Sigmoid colon (tissue), 4 donors: ENCODE measurements around a stretch of chr3.

- PRO-cap, result no peak
- RAMPAGE, long total RNA, 4 experiments, result no peak in any of the 4 experiments
Measured at GRCh38 chr3:13650533-13650965, 101.6 kb downstream of the FBLN2 start.

GRCh38 chr3:14204451-14205380, 26.1 kb downstream of the LSM3 start:
- PRO-cap, result no peak
- RAMPAGE, long total RNA, 4 experiments, result no peak in any of the 4 experiments

GRCh38 chr3:14358379-14358962, 43.9 kb upstream of the SLC6A6 start:
- PRO-cap, result no peak
- RAMPAGE, long total RNA, 4 experiments, result no peak in any of the 4 experiments

DNA sequence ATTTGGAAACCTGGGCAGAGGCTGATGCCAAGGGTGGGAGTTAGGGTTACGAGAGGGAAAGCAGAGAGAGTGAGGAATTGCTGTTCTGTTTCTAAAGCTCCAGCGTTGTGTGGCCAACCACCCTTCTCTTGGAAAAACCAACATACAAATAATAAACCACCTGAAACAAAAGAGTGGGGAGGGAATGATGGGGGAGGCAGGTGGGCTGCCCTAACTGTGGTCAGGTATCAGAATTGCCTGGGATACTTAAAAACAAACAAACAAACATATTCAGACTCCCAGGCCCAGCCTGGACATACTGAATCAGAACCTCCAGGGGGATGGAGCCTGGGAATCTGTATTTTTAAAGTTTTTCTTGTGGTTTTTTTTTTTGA, 4.3 kb downstream of the SLC6A6 start:
- PRO-cap, result no peak
- RAMPAGE, long total RNA, 4 experiments, result no peak in any of the 4 experiments

DNA sequence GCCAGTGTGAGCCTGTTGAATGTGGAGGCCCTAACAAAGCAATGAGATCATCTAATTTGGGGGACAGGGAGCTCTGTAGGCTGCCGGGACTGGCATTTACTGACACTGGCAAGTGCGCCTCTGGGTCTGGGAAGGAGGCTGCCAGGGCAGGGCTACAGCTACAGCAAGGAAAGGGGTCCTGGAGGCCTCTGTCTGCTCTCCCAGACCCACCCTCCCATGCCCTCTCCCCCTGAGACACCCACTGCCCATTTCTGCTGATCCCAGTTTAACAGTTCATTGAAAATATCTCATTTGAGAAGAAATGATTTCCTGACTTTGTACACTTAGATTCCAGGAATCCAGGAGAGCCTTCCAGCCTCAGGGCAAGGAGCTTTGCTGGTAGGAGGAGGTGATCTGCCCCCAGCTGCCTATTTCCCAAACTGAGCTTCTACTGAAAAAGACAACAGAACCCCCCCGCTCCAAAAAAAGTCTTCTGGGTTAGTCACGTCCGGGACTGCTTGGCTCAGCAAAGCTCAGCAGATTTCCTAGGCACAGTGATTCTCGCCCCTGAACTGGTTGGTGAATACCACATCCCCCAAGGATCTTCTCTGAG, 13.0 kb downstream of the SLC6A6 start:
- PRO-cap, result no peak
- RAMPAGE, long total RNA, 4 experiments, result no peak in any of the 4 experiments

DNA sequence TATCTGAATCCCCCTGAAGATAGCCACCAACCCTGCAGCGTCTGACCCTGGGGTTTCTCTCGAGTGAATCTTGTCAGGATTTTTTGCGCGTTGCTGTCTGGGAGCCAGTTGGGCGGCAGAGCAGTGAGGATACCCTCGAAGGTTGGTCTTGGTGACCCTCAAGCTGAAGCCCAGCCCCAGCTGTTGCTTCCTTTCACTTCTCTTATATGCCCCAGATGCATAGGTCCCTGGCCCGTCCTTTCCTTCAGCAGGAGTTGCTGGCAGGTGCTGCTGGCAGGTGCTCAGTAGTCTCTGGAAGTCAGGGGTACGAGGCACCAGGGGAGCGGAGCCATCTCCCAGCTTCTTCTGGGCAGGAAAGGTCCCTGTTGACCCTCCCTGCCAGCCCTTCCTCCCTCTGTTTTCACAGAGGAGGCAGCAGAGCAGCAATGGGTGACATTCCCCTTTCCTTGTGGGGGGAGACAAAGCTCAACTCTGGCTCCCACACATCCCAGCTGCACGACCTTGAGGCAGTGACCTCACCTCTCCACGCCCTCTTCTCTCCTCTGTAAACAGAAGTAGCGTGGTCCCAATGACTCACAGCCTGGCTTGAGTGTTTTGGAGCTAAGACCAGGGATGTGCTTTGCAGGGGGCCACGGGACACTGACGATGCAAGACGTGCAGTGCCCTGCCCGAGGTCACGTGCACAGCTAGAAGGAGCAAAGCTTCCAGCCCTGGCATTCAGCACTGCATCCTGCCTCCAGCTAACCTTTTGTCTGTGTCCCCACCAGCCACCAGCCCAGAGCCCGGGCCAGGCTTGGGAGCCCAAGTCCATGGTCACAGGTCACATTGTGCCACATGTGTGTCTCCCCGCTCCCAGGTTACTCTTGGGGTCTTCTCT, 49.6 kb downstream of the SLC6A6 start:
- PRO-cap, result no peak
- RAMPAGE, long total RNA, 4 experiments, result no peak in any of the 4 experiments

DNA sequence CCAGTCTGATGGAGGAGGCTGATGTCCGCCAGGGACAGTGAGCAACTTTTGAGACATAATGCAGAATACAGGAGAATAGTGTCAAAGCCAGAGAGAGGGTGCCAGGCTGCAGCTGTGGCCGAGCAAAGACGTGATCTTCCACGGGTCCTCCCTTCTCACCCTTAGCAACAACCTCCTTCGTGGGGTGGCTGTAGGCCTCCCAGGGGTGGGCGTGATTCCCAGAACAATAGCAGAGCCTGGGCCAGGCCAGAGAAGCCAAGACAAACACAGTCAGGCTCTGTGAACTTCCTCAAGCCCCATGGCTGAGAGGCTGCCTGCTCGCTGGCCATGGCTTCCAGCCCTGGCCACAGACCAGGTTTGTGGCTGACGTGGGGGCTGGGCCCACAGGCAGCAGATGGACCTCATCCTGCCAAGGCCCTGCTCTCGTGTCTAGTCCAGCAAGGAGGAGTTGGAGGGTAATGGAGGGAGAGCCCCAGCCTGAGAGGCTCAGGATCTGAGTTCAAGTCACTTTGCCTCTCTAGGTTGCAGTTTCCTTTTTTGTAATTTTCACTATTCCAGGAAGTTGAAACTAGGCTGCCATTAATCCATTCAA, 58.2 kb downstream of the SLC6A6 start:
- PRO-cap, result no peak
- RAMPAGE, long total RNA, 4 experiments, result no peak in any of the 4 experiments

DNA sequence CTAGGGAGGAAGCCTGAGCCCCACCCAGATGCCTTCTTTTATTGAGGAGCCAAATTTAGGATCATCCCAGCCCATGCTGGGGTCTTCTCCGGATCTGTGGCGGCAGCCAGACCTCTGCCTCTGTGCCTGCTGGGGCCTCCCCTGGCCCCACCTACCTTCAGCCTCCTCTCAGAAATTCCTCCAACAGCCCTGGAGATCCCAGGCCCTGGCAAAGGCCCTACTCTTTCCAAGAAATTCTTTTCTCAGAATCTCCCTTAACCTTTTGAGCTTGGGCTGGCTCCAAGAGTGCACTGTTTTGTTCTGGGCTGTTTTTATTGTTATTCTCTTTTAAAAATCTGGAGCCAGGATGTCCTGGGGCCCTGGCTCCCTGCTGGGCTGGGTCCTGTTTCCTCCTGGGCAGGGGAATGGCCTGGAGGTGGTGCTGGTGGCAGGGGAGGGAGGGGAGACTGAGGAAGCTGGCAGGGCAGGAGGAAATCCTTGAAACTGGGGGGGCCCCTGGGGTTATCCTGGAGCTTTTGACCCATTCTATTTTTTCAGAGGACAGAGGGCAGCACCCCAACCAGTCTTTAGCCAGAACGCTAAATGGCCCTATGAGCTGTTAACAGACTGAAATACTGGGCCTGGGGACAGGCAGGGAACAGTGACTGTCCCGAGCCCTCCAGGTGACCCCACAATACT, 57.7 kb downstream of the GRIP2 start:
- PRO-cap, result no peak
- RAMPAGE, long total RNA, 4 experiments, result no peak in any of the 4 experiments

DNA sequence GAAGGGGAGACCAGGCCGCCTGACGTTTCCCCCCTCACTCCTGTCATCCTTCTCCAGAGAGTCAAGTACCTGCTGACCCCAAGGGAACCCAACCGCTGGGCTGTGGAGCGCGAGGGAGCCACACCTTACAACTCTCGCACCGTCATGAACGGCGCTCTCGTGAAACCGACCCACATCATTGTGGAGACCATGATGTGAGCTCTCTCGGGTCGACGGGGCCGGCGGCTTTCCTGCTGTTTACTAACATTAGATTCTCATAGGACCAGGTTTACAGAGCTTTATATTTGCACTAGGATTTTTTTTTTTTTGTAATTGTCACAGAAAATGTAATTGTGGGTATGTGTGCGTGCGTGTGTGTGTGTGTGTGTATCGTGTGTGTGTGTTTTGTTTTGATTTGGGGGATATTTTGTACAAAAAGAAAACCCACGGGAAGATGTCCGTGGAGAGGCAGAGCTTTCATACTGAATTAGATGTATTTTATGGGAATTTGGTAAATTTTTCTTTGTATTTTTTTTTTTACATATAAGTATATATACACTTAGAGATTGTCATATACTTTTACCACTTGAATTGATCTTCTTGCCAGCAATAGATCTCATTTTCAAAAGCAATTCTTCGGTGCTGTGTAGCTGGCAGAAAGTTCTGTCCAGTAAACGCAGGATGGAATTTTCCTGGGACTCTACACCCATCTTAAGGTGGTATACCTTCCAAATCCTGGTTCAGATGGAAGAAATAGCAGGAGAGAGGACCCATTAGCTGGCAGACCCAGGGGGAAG, 55.1 kb downstream of the GRIP2 start:
- PRO-cap, result no peak
- RAMPAGE, long total RNA, 4 experiments, result start-site peak on the plus strand in 1 of 4 experiments, centred at position 433 of the sequence, 19 reads per replicate

GRCh38 chr3:14488566-14488894, 51.6 kb downstream of the GRIP2 start:
- PRO-cap, result no peak
- RAMPAGE, long total RNA, 4 experiments, result no peak in any of the 4 experiments

GRCh38 chr3:14525720-14526591, 14.2 kb downstream of the GRIP2 start:
- PRO-cap, result no peak
- RAMPAGE, long total RNA, 4 experiments, result start-site peak on the minus strand in 2 of 4 experiments, at chr3:14525866-14526072 at its widest, 5 reads per replicate

- PRO-cap, result no peak
- RAMPAGE, long total RNA, 4 experiments, result no peak in any of the 4 experiments
Measured at GRCh38 chr3:14652507-14653019, 1.0 kb downstream of the CCDC174 start.

DNA sequence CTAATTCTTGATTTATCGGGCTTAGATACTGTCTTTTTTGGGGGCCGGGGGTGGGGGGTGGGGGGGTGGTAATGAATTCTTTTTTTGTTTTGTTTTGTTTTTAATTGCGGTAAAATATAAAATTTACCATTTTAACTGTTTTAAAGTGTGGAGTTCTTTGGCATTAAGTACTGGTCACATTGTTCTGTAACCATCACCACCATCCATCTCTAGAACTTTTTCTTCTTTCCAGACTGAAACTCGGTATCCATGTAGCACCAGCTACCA, 22.8 kb downstream of the NR2C2 start:
- PRO-cap, result no peak
- RAMPAGE, long total RNA, 4 experiments, result no peak in any of the 4 experiments

GRCh38 chr3:15095998-15096457, 2.9 kb downstream of the RBSN start:
- PRO-cap, result no peak
- RAMPAGE, long total RNA, 4 experiments, result start-site peak on the minus strand in 1 of 4 experiments, at chr3:15096091-15096195 at its widest, 17 reads per replicate

DNA sequence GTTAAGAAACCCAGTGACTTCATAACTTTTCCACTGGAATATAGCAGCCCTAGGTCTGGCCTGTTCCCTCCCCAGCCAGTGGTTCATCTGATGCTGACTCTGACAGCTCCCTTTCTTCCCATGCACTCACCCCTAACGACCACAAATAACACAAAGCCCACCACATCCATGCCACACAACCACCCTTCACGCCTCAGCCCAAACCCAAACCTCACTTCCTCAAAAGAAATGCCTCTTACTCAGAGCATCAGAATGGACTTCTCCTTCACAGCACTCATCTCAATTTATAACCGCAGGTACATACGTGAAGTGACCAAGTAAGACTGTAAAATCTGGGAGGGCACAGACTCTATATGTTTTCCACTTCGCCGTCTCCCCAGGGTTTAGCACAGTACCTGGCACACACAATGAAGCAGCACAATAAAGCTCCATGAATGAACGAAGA, 1.0 kb downstream of the RBSN start:
- PRO-cap, result no peak
- RAMPAGE, long total RNA, 4 experiments, result no peak in any of the 4 experiments

DNA sequence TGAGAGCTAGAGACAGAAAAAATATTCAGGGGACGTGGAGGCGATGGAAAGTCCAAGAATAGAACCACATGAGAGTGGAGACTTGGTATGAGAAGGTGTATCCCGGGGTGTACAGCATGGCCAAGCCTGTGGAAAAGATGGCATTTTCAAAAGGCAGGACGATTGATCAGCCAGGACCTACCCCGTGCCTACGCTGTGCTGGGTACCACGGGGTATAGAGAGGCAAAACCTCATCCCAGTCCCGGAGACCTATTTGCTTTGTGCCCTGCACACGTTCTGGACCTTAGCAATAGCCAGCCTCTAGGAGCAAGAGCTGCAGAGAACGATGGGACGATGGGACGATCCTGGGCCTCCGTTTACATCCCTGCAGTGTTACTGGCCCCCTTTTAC, 548 bp upstream of the RBSN start:
- PRO-cap, result no peak
- RAMPAGE, long total RNA, 4 experiments, result no peak in any of the 4 experiments

DNA sequence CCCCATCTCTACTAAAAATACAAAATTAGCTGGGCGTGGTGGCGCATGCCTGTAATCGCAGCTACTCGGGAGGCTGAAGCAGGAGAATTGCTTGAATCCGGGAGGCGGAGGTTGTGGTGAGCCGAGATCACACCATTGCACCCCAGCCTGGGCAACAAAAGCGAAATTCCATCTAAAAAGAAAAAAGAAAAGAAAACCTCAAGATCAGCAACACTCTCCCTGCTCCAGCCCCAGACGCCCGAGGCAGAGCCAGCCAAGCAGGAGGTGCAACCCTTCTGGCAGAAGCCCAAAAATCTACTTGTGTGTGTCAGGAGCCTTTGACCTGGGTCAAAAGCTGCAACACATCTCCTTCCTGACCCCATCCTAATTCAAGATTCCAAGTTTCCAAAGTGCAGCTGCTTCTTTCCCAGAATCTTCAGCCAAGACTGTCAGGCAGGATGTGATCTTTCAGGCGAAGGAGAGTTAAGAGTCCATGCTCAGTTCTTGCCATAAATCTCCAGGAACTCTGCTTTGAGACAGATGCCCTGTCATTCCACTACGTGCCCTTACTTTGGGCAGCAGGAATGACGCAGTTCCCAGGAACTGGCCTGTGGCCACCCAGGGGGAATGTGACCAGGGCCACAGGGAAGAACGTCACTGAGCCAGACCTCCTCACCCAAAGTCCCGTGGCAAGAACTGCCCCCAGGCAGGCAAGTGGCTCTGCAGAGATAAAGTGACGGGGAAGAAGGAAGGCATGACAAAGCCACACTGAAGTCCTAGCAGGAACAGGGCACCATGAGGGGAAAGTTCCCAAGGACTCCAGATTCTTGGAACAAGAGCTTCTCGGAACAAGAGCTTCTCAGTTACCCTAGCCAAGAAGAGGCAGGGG, 39.5 kb downstream of the SH3BP5 start:
- PRO-cap, result unidirectional peak, minus-strand start at position 236 of the sequence; bidirectional peak, plus-strand start at position 710 of the sequence, minus-strand start at position 547 of the sequence
- RAMPAGE, long total RNA, 4 experiments, result no peak in any of the 4 experiments

GRCh38 chr3:15294323-15295368, 37.7 kb downstream of the SH3BP5 start:
- PRO-cap, result no peak
- RAMPAGE, long total RNA, 4 experiments, result no peak in any of the 4 experiments

- PRO-cap, result no peak
- RAMPAGE, long total RNA, 4 experiments, result no peak in any of the 4 experiments
Measured at GRCh38 chr3:15310394-15311179, 21.8 kb downstream of the SH3BP5 start.

GRCh38 chr3:15346942-15347612, 14.7 kb upstream of the SH3BP5 start:
- PRO-cap, result no peak
- RAMPAGE, long total RNA, 4 experiments, result no peak in any of the 4 experiments